Astrocyte (in vitro differentiated cells and primary cell): ENCODE measurements around the genes PSMD2 and C3orf70.

- PRO-cap = no peak
- RRBS, 2 experiments = 84 to 90% methylated on average over 19 to 24 of the region's 50 CpGs
Measured at GRCh38 chr3:184169953-184170597, 4.6 kb upstream of the AP2M1 start.

DNA sequence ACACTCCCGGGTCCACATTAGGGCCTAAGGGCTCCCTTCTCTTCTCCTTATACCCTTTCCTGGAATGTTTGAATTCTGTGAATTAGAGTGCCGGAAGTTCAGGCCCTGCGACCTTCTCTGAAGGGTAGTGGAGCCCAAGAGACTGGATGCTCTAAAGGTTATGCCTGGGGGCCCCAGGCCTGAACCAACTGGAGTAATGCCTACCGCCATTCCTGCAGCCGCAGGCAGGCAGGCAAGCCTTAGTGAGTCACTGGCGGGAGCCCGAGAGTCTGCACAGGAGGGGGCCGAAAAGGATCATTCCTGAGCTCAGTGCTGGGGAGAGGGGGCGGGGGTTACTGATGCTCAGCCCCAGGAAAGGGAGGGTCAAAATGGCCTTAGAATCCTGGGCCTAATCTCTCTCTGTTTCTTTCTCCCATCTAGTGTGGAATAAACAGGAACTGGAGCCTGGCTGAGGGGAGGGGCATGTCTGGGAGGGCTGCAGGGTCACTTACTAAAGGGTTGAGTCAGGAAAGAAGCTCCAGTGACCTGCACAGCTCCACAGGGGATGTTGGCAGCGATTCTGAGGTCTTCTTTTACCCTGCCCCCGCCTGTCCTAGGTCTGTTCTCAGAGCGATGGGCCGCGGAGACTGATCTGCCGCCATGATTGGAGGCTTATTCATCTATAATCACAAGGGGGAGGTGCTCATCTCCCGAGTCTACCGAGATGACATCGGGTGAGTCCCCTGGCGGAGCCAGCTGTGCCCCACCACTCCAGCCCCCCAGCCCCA lies 1.9 kb downstream of the AP2M1 start:
- PRO-cap = bidirectional peak, plus-strand start at position 520 of the sequence, minus-strand start at position 214 of the sequence
- RRBS, 2 experiments = 5% methylated on average over 2 of the region's 19 CpGs; no CpG with 5 or more reads in 1 of the 2 experiments

DNA sequence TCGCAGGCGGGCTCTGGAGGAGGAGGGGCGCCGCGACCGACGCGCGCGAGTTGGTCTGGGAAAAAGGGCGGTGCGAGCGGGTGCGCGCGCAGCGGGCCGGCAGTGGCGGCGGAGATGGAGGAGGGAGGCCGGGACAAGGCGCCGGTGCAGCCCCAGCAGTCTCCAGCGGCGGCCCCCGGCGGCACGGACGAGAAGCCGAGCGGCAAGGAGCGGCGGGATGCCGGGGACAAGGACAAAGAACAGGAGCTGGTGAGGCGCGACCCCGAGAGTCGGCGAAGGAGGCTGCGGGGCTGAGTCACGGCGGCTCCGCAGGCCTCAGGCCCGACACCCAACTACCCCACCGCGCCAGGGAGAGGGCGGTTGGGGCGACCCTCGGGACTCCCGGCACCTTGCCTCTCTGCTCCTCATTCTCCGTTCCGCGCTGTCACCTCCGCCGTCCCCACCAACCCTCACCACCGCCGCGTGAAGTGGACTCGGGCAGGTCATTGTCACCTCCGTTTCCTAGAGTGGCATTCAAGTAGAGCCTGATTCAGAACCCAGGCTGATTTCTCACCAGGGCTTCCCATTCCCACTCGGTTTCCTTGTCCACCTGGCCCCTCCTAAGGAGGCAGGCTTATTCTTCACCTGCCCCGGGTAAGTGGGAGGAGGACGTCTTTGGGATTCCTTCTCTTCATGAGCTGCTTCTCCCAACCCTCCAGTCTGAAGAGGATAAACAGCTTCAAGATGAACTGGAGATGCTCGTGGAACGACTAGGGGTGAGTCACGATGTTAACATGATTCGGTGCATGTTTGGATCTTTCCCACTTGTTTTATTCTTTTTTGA lies at the start of gene PSMD2:
TSS of gene PSMD2 (plus strand) at position 89 of the 823 bp plus-strand sequence.
- PRO-cap = bidirectional peak, plus-strand start at position 102 of the sequence, minus-strand start outside the sequence
- RRBS, 2 experiments = 1% methylated on average over 9 to 21 of the region's 67 CpGs

DNA sequence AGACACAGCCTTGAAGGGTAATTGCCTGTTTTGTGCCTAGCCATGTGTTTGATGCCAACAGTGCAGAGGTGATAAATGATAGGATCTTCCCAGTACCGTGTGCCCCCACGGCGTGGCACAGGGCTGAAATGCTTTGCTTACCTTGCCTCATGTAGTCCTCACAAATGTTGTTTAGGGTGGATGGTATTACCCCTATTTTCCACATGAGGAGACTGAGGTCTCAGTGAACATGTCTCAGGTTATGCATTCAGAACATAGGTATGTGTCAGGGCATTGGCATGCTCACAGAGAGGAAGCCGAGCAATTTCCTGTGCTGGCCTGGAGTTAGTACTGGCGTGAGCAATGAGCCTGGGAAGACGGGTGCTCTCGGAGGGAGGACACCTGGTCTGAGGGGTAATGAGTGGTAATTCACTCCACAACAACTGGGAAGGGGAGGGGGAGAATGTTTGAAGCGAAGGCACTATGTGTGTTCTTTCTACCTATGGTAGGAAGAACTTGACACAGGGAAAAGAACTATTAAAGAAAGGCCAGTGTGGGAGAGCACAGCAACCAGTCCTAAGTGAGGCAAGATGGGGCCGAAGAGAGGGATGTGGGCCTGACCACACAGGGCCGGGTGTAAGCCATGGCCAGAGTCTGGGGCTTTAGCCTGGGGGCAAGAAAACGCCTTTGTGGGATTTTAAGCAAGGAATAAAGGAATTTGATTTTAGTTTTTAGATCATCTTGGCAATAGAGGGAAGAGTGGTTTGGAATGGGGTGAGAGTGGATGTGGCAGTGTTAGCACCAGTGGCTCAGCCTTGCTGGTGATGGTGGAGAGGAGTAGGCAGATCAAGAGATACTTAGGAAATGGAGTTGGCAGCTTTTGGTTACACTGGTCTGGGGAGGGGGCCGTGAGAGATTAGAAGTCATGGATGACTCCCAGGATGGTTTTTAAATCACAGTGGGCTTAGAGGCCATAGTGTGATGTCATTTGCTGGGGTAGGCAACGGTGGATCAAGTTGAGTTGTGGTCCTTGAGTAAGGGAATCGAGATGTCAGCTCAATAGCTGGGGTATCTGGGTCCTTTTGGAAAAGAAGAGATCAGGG lies 4.8 kb upstream of the FAM131A start:
- PRO-cap = unidirectional peak, plus-strand start at position 327 of the sequence
- RRBS, 2 experiments = no CpG with 5 or more reads among the region's 14 CpGs

GRCh38 chr3:184514222-184514648 lies 47.4 kb upstream of the EPHB3 start:
- PRO-cap = no peak
- RRBS, 2 experiments = no CpG with 5 or more reads among the region's 11 CpGs

DNA sequence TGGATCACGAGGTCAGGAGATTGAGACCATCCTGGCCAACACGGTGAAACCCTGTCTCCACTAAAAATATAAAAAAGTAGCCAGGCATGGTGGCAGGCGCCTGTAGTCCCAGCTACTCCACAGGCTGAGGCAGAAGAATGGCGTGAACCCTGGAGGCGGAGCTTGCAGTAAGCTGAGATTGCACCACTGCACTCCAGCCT lies 42.1 kb upstream of the EPHB3 start:
- PRO-cap = no peak
- RRBS, 2 experiments = no CpG with 5 or more reads among the region's 5 CpGs

DNA sequence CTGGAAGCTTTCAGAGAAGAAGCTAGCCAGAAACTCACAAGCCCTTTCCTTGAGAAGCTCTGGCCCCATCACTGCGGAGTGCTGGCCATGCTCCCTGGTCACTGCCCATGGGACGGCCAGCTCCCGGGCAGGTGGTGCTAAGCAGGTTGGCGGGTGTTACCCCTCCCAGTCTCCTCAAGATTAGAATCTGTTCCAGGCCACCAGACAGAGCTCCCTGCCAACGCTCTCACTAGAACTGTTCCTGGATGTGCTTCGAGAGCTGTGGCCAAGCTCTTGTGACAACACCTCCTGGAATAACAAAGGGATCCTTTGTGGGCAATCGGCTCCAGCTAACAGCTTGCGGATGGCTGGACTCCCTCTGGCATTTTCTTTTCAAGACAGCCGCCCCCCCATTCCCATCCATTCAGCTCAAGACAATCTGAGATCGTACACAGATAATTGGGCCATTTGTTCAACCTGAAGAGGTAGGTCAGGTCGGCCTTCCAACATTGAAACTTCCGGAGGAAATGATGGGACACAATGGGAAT lies 11.8 kb upstream of the EPHB3 start:
- PRO-cap = no peak
- RRBS, 2 experiments = no CpG with 5 or more reads among the region's 12 CpGs

DNA sequence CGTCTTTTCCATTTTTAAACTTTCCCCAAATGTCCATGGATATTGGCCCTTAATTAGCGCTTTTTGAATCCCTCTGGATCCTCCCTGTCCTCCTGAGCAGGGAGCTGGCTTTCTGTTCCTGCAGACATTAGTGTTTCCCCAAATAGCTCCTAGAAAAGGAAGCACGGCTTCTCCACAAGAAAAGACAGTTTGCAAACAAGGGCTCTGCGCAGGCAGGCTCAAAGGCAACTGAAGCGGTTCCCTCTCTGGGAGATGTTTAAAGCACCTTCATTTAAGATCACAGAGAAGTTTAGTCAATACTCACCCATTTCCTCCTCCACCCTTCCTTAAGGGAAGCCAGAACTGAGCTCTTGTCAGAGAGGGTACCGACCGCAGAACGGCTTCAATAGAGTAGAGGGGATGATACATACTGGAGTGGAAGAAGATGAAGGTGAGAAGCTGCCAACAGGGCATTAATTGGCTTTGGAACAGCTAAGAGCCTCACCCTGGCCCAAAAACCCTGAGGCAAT lies 5.0 kb upstream of the EPHB3 start:
- PRO-cap = no peak
- RRBS, 2 experiments = no CpG with 5 or more reads among the region's 8 CpGs

DNA sequence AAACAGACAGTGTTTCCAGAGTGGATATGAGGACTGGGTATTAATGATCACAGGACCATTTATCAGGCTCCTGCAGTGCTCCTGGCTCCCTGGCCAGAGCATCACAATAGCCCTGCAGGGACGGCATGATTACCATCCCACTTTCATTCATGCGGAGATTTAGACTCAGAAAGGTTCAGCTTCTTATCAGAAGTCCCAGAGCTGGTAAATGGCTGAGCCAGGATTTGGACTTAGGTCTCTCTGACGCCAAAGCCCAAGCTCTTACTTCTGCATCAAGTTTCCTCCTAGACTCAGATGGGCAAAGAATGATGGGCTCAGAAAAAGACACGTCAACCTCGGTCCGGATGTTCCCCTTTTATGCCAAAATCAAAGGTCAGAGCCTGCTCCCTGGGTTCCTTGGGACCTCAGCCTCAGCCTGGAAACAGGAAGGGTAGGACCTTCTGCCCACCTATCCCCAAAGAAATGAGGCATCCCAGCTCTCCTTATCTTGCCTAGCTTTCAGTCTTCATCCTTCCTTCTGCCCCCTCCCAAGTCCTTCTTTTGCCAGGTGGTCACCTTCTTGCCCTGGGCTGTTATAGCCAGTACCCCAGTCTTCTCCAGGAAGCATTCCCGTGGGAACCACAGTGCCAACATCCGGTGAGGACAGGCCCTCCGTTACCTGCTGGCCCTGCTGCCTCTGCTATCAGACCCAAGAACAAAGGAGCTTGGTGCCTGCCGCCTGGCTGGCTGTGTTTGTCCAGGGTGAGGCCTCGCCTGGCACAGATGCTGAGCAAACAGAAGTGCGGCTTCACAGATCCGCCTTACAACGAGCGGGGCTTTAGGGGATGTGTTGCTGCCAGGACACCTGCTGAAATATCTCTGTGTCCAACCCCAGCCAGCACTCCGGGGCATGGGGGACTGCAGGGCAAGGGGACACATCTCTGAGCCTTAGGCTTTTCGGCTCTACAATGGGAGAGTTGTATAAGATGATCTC lies 2.5 kb upstream of the EPHB3 start:
- PRO-cap = no peak
- RRBS, 2 experiments = no CpG with 5 or more reads among the region's 17 CpGs

GRCh38 chr3:184584436-184584967 lies 22.9 kb downstream of the EPHB3 start:
- PRO-cap = no peak
- RRBS, 2 experiments = no CpG with 5 or more reads among the region's 13 CpGs

DNA sequence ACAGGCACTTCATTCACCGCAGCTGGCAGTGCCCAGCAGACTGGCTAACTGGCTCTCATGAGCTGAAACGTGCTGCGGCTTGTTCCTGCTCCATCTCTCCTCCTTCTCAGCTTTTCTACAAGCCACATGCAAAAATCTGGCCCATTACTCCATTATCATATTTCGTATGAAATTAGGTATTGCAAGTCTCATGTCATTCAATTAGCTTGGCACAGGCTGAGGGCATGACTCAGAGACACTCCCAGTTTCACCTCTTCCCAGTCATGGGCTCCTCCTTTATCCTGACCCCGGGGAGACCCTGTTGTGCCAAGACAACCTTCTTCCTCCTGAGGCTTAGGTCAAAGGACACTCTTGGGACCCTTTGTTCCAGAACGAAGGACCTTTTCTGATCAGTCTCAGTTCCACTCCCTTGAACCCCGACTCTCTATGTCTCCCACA lies 59.9 kb downstream of the MAGEF1 start:
- PRO-cap = no peak
- RRBS, 2 experiments = no CpG with 5 or more reads among the region's 7 CpGs

- PRO-cap = no peak
- RRBS, 2 experiments = no CpG with 5 or more reads among the region's 5 CpGs
Measured at GRCh38 chr3:184846460-184846796, 34.5 kb downstream of the VPS8 start.

DNA sequence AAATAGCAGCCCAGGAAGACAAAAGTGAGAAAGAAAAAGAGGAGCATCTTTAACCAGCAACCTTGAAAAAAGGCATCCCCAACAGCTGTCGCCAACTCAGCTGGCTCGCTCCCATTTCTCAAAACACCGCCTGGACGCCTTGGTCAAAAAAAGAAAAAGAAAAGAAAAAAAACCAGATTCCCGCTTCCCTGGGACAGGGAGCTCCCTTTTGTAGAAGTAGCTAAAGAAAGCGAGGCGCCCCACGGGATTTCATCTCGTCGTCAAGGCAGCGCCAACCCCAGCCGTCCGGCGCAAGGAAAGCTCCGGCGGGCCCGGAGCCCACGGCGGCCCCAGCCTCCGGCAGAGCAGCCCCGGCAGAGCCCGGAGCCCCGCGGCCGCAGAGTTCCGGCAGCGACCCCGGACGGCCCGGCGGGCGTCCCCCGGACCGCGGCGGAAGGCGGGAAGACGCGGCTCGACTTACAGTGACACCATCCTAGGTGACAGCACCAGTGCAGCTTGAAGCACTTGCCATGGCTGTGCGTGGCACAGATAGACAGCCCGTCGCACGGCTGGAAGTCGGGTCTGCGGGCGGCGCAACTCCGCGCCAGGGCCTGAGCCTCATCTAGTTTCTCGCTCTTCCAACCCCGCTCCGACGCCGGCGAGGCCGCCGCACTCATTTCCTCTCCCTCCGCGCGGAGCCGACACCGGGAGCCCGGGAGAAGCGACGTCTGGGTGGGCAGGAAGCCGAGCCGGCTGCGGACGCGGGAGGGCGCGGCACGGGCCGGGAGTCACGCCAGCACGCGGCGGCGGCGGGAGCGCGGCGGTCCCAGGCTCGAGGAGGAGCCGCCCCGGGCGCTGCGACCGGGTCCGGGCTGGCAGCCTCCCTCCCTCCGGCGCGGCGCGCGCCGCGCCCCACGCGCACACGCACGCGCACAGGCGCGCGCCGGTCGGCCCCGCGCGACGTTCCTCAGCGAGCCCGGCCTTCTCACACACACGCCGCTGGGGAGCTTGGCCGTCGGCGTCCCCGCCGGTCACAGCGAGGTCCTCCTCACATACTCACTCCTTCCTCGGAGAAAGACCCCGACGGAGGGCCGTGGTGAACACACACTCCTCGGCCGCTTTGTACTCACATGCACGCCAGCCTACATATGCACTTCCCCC lies at the start of gene C3orf70:
TSS of gene C3orf70 (minus strand) at position 893 of the 1,140 bp plus-strand sequence.
- PRO-cap = no peak
- RRBS, 2 experiments = 1 to 3% methylated on average over 51 of the region's 130 CpGs

- PRO-cap = no peak
- RRBS, 2 experiments = no CpG with 5 or more reads among the region's 9 CpGs
Measured at GRCh38 chr3:185154132-185154496, 1.3 kb upstream of the C3orf70 start.

DNA sequence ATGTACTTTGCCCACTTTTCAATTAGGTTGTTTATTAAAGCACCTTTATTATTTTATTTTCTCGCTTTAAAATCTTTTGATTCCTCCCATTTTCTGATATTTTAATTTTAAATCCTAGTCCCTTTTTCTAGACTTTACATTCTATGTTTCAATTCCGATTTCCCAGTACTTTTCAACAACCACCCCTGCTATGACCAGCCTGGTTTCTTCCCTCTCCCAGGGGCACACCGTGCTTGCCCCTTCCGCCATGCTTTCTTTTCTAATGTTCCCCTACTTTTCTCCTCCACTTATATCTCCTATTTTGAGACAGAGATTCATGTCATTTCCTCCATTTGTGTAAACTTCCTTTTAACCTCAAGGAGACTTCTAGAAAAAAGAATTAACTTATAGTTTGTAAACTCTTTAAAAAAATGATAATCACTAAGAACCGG lies 38.5 kb upstream of the MAP3K13 start:
- PRO-cap = no peak
- RRBS, 2 experiments = no CpG with 5 or more reads among the region's 5 CpGs

GRCh38 chr3:185337243-185337651 lies 25.7 kb upstream of the MAP3K13 start:
- PRO-cap = no peak
- RRBS, 2 experiments = no CpG with 5 or more reads among the region's 4 CpGs

DNA sequence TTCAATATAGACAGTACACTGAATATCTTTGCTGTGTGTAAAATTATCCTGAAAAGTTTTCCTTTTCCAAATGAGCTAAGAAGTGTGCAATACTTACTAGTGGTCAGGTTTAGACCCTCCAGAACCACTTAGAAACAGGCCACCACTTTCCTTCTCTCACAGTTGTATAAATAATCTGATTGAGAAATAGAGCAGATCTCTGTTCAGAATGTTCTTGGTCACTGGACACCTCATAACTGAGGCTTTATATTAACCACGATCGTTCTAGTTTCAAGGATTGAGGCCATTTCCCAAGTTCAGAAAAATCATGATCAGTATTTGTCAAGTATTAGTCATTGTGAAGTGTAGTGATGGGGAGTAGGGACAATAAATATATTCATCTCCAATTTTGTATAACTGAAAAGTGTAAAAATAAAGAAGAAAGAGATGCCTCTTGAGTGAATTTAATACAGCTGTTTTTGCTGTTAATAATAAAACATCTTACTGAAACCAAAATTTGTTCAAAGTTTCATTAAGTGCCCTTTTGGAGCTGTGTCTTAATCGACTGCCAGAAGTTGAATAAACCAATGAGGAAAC lies 959 bp upstream of the MAP3K13 start:
- PRO-cap = no peak
- RRBS, 2 experiments = no CpG with 5 or more reads among the region's 3 CpGs

DNA sequence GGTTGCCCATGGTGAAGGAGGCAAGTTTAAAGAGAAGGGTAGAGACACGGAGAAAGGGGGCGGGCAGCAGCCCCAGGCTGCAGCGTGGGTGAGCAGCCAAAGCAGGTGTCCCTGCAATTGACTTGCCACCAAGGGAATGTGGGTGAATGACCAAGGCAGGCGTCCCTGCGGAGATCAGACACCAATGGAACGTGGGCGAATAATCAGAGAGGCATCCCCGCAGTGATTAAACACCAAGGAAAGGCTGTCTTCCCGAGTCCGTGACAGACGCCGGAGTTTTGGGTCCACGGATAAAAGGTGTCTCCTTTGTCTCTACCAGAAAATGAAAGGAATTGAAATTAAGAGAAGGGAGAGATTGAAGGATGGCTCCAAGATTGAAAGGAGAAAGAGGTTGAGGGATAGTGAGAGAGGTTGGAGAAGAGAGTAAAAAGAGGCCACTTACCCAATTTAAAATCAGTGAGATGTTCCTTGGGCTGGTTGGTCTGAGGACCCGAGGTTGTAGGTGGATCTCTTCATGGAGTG lies 16.1 kb downstream of the MAP3K13 start:
- PRO-cap = no peak
- RRBS, 2 experiments = no CpG with 5 or more reads among the region's 14 CpGs

GRCh38 chr3:185405974-185406323 lies 43.0 kb downstream of the MAP3K13 start:
- PRO-cap = no peak
- RRBS, 2 experiments = no CpG with 5 or more reads among the region's 2 CpGs

- PRO-cap = no peak
- RRBS, 2 experiments = no CpG with 5 or more reads among the region's 14 CpGs
Measured at GRCh38 chr3:185473356-185473955, 25.4 kb downstream of the TMEM41A start.